IMR-90 (cell line): ENCODE data around the genes C1D, PNO1 and PLEK.

GRCh38 chr2:66439616-66440664 is 5.0 kb downstream of the MEIS1 start:
- RRBS = no CpG with 5 or more reads among the region's 45 CpGs
CAGE:
- cytosol, long polyA plus RNA = no peak
- long polyA plus RNA = no peak
- nucleus, long polyA plus RNA = start-site peak on the minus strand at chr2:66440113-66440588, 8 and 21 reads in 2 replicates

GRCh38 chr2:66441718-66441972 is 6.7 kb downstream of the MEIS1 start:
- RRBS = no CpG with 5 or more reads among the region's 2 CpGs
CAGE:
- cytosol, long polyA plus RNA = no peak
- long polyA plus RNA = no peak
- nucleus, long polyA plus RNA = no peak

DNA sequence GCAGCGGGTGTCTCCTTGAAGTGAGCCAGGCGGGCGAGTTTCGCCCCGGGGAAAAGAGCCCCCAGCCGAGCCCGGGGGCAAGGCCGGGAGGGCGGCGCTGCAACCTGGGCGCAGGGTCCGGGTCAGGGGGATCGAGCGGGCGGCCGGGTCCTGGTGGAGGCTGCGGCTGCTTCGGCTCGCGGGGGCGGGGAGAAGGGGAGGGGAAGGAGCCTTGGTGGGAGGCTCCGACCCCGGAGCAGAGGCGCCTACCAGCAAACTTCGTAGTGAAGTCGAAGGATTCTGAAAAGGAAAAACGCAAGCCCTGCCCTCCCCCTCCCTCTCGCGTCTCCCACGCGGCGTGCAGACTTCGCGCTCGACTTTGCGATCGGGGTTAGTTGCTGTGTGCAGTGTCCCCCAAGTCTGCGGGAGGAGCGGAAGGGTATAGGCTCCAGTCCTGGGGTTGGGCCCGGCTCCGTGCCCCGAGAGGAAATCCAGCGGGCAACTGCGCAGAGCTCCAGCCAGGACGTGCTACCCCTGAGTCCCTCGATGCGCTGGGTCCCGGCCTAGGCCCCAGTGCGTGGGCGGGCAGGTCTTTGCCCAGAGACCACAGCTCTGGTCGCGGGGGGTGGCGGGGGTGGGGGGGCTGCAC is 140.9 kb downstream of the MEIS1 start:
- RRBS = 2% methylated on average over 13 of the region's 53 CpGs
CAGE:
- cytosol, long polyA plus RNA = no peak
- long polyA plus RNA = no peak
- nucleus, long polyA plus RNA = no peak

DNA sequence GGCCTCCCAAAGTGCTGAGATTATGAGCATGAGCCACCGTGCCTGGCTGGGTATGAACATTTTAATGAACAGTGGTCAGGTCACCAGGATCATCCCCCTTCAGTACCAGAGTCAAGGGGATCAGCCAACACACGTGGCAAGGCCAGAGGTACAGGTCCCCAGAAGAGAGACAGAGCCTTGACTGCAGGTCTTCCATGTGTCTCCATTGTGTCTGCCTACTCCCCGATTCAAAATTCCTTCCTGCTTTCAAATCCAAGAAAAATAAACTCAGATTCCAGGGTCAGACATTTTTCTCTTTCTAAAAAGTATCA is 269.0 kb downstream of the ETAA1 start:
- RRBS = no CpG with 5 or more reads among the region's 3 CpGs
CAGE:
- cytosol, long polyA plus RNA = no peak
- long polyA plus RNA = no peak
- nucleus, long polyA plus RNA = no peak

GRCh38 chr2:68062380-68063400 is at the start of gene C1D:
Gene C1D (minus strand): TSS chr2:68063004.
- RRBS = no CpG with 5 or more reads among the region's 40 CpGs
CAGE:
- cytosol, long polyA plus RNA = start-site peak on the minus strand at chr2:68062982-68063010, 269 and 405 reads in 2 replicates
- long polyA plus RNA = start-site peak on the minus strand at chr2:68062982-68063016, 85 and 356 reads in 2 replicates
- nucleus, long polyA plus RNA = start-site peak on the minus strand at chr2:68062983-68062994, 17 and 39 reads in 2 replicates

DNA sequence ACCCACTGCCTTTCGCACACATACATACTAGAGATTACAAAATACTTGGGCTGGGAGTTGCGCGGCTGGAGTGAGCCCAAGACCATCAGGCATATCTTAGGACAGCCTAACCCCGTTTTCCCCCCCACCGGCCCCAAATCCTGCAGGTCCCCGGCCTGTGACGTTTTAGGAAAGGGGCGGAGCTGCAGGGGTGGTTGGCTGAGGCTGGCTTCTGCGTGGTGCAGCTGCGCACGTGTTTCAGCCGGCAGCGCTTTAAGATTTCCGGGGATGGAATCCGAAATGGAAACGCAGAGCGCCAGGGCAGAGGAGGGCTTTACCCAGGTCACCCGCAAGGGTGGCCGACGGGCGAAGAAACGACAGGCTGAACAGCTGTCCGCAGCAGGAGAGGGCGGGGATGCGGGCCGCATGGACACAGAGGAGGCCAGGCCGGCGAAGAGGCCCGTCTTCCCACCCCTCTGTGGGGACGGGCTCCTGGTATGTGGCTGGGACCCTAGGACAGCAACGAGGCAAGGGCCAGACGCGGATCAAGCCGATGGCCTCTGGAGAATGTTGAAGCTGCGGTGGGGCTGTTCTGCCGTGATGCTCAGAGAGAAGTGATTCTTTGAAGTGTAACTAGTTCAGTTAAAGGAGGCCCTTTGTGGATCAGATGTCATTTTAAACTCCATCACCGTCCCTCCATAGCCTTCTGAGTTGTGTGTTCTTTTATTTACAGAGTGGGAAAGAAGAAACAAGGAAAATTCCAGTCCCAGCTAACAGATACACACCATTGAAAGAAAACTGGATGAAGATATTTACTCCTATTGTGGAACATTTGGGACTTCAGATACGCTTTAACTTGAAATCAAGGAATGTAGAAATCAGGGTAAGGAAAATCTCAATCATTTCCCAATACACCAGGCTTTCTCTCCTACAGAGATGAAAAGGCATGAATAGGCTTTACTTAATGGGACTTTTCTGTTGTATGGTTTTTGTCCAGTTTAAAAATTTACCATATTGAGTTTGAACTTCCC is at the start of gene PNO1:
TSS of gene PNO1 (plus strand) at position 221 of the 1,010 bp plus-strand sequence.
- RRBS = under 1% methylated on average over 7 of the region's 38 CpGs
CAGE:
- cytosol, long polyA plus RNA = no peak
- long polyA plus RNA = start-site peak on the plus strand centred at position 227 of the sequence, 79 bp wide, 369 and 383 reads in 2 replicates
- nucleus, long polyA plus RNA = start-site peak on the plus strand centred at position 234 of the sequence, 97 bp wide, 298 and 285 reads in 2 replicates

DNA sequence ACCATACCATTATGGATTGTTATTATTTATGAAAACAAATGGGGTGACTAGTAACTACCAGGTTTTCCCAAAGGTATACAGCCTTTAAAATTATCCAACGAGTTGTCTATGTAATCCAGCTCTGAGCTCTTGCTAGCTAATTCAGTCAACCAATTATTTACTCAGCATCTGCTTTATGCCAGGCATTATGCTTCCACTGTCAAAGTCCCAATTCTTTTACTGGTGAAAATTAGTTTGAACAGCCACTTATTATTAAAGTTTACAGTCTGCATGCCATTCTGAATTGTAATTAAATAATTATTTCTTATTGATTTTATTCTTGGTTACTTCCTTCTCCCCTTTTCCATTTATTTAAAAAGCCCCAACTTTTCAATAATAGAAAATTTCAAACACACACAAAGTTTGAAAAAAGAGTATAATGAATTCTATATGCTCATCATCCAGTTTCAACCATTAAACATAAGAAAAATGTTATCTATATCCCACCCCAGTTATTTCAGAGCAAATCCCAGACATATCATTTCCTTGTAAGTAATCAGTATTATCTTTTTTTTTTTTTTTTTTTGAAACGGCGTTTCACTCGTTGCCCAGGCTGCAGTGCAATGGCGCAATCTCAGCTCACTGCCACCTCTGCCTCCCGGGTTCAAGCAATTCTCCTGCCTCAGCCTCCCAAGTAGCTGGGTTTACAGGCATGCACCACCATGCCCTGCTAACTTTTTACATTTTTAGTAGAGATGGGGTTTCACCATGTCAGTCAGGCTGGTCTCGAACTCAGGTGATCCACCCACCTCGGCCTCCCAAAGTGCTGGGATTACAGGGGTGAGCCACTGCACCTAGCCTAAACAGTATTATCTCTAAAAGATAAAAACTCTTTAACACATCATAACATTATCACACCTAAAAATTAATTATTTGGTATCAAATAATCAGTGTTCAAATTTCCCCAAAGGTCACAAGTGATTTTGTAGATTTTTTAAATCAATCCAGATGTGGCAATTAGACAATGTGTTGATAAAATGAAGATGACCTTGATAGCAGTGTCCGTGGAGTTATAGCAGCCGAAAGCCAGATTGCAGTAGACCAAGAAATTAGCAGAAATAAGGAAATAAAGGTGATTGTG is 47.3 kb downstream of the PPP3R1 start:
- RRBS = no CpG with 5 or more reads among the region's 10 CpGs
CAGE:
- cytosol, long polyA plus RNA = no peak
- long polyA plus RNA = no peak
- nucleus, long polyA plus RNA = no peak

DNA sequence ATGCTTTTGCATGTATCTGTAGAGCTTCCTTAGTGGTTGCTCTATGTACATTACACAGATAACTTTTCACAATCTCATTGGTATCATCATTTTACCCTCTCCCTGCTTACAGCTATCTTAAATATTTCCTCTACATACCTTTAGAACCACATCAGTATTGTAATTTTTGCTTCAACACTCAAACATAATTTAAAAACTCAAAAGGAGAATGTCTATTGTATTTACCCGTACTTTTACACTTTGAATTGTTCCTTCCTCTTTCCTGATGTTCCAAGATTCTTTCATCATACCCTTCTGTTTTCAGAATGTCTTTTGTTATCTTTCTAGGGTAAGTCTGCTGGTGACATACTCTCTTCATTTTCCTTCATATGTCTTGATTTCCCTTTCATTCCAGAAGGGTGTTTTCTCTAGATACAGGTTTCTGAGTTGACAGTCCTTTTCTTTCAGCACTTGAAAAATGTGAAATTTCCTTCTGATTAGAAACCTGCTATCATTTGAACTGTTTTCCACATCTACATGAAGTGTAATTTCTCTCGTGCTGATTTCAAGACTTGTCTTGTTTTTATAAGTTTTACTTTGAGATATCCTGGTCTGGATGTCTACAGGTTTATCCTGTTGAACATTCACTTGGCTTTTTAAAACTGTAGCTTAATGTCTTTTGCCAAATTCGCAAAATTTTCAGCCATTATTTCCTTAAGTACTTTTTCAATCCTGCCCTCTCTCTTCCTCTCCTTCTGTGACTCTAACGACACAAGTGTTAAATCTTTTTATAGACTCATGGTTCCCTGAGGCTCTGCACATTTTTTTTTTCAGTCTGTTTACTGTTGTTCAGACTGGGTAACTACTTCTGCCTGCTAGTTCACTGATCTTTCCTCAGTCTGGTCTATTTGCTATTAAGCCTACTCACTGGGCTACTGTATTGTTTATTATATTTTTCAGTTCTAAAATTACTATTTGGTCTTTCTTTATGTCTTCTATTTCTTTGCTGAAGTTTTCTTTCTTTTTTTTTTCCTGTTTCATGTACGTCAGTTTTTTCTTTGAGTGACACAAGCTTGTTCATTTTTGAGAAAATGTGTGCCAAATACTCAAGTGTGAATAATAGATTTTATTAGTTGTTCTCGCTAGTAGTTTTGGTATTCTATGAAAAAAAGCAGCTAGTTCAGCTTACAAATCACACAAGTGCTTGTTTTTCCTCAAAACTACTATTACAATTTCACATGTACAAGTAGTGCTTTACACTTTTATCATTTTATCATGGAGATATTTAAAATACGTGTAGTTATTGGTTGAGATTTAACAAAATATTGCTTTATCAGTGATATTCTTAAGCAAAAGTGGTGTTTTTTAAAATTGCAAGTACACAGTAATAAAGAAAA is 21.5 kb downstream of the PPP3R1 start:
- RRBS = no CpG with 5 or more reads among the region's 7 CpGs
CAGE:
- cytosol, long polyA plus RNA = no peak
- long polyA plus RNA = no peak
- nucleus, long polyA plus RNA = no peak

DNA sequence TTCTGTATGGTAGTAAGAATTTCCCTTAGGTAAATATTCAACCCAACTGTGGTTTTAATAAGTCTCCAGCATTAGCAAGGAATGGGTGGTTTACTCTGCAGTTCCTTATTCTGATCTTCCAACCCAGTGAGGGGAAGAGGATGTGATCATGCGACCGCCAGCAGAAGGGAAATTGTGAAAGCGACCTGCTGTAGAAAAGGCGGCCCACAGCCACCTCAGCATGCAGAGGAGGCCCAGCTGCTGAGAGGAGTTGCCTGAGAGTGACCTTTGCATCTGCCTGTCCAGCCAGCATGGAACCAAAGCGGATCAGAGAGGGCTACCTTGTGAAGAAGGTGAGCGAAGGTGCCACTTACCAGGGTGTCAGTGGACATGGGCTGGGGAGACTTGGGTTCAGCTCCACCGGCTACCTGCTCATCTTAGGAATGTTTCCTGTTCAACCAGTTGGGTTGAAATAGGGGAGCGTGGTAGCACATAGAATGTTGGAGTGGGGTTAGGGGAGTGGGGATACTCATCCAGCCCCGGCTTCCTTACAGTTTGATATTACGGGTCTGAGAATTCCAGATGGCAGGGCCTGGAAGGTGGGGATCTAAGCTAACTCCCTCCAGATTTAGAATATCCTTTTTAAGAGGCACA is at the start of gene PLEK:
TSS of gene PLEK (plus strand) at position 221 of the 633 bp plus-strand sequence.
- RRBS = no CpG with 5 or more reads among the region's 10 CpGs
CAGE:
- cytosol, long polyA plus RNA = no peak
- long polyA plus RNA = no peak
- nucleus, long polyA plus RNA = no peak

GRCh38 chr2:68389304-68389827 is 24.3 kb downstream of the PLEK start:
- RRBS = no CpG with 5 or more reads among the region's 6 CpGs
CAGE:
- cytosol, long polyA plus RNA = no peak
- long polyA plus RNA = no peak
- nucleus, long polyA plus RNA = no peak

DNA sequence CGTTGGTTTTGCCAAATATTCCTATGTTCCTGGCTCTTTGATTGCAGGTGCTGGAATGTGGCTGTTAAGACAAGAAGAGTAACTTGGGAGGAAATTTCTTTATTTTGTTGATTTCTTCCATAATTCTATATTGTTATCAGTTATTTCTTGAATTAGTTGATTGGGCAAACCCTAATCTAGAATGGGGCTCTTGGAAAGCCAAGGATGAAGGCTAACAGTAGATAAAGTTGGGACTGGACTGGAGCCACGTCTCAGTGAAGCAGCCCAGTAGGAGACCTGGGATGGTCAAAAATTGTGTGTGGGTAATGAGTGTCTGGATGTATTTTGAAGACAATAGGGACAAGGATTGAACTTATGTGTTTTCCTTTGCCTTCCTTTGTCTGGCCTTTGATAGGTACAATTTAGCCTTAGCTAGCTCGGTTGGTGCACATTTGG is 24.8 kb downstream of the PLEK start:
- RRBS = no CpG with 5 or more reads among the region's 3 CpGs
CAGE:
- cytosol, long polyA plus RNA = no peak
- long polyA plus RNA = no peak
- nucleus, long polyA plus RNA = no peak

DNA sequence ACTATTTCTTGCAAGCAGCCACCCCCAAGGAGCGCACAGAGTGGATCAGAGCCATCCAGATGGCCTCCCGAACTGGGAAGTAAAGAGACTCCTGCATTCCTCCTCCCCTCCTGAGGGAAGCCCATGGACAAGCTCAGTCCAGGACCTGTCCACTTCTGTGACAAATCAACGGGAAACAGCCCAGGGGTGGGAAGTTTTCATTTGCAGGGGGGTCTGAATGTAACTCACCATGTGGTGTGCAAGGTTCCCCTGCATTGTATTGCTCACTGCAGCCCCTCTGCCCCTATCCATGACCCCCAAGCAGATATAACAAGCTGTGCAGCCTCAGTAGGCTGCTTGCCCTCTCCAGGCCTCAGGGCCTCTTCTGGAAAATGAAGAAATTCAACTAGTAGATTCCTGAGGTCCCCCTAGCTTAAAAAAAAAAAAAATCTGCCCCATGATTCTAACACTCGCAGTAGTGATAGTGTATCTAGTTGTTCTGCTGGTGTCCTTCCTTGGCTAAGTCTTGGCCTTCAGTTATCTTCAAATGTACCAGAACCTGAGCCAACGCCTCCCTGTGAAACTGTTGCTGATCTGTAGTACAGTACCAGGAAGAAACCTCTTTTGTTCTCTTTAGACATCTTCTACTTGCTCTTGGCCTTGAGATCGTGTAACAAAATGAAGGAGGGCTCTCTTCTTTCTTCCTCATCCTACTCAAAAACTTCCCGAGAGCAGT is 30.8 kb downstream of the PLEK start:
- RRBS = no CpG with 5 or more reads among the region's 7 CpGs
CAGE:
- cytosol, long polyA plus RNA = no peak
- long polyA plus RNA = no peak
- nucleus, long polyA plus RNA = no peak

DNA sequence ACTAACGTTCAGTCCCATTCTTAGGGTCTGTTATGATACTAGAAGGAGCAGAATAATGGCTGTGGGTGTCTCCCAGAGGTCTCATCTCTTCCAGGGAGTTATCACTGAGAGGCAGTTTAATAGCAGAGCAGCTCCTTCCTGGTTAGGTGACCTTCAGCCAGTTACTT is 40.7 kb downstream of the FBXO48 start:
- RRBS = no CpG with 5 or more reads among the region's 1 CpG
CAGE:
- cytosol, long polyA plus RNA = no peak
- long polyA plus RNA = no peak
- nucleus, long polyA plus RNA = no peak

GRCh38 chr2:68567043-68567504 is 76.3 kb upstream of the PROKR1 start:
- RRBS = no CpG with 5 or more reads among the region's 1 CpG
CAGE:
- cytosol, long polyA plus RNA = no peak
- long polyA plus RNA = no peak
- nucleus, long polyA plus RNA = no peak

- RRBS = no CpG with 5 or more reads among the region's 6 CpGs
CAGE:
- cytosol, long polyA plus RNA = no peak
- long polyA plus RNA = no peak
- nucleus, long polyA plus RNA = no peak
Measured at GRCh38 chr2:68764357-68765187, 30.0 kb downstream of the ARHGAP25 start.

DNA sequence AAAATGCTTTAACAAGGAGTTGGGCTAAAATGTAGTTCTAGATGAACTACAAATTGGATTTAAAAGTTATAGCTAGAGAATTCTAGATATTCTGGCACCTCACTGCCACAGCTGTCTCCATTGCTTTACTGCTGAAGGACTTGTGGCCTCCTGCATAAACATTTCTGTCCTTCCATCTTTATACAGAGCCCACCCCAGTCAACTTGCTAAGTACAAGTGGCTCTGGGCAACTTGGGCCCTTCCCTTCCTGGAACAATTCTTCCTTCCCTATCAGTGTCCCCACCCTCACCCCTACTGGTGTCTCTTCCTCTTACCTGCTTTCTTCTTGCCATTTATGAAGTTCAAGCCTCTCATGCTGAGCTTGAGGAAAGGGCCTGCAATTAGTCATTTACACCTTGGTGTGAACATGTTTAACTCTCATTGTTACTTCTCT is 44.9 kb downstream of the ARHGAP25 start:
CAGE:
- cytosol, long polyA plus RNA = no peak
- long polyA plus RNA = no peak
- nucleus, long polyA plus RNA = no peak

DNA sequence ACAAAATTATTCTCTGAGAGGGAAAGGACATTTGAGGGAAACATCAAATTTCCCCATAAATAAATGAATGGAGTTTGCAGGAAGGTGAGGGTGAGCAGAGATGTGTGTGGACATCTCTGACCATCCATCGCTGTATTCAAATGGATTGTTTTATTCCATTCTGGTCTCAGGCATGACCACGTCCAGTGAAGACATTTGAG is 45.0 kb downstream of the BMP10 start:
- RRBS = no CpG with 5 or more reads among the region's 2 CpGs
CAGE:
- cytosol, long polyA plus RNA = no peak
- long polyA plus RNA = no peak
- nucleus, long polyA plus RNA = no peak

GRCh38 chr2:68828481-68828866 is 42.7 kb downstream of the BMP10 start:
CAGE:
- cytosol, long polyA plus RNA = no peak
- long polyA plus RNA = no peak
- nucleus, long polyA plus RNA = no peak

GRCh38 chr2:69083108-69083917 is 70.3 kb downstream of the ANTXR1 start:
- RRBS = no CpG with 5 or more reads among the region's 3 CpGs
CAGE:
- cytosol, long polyA plus RNA = no peak
- long polyA plus RNA = no peak
- nucleus, long polyA plus RNA = no peak

DNA sequence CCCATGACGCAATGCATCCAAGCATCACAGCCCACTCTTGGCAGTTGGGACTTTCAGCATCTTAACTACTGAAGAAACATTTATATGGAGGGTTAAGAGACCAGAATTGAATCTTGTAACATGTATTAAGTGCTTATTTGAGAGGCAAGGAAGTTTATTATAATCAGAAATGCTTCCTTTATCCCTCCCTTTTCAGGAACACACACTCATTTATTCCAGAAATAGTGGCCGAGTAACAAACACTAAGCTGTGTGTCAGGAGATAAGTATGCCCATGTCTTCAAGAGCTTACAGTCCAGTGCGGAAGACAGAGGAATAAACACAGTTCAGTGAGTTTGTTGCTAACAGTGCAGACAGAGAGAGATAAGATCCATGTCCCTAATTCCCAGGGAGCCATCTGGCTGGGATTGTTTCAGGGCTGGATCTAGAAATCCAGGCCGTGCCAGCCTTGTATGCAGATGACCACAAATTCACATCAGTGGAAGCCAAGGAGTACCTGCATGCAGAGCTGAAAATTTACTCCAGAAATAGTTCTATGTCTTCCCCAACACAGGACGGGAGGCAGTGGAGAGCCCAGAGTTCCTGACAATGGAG is 151.4 kb downstream of the ANTXR1 start:
- RRBS = no CpG with 5 or more reads among the region's 5 CpGs
CAGE:
- cytosol, long polyA plus RNA = no peak
- long polyA plus RNA = no peak
- nucleus, long polyA plus RNA = no peak